PC-3 (cell line): ENCODE measurements around the gene SYPL1.

- RAMPAGE, long total RNA: no peak
These were observed 57.7 kb upstream of the EFCAB10 start for GRCh38 chr7:105638816-105639663.

GRCh38 chr7:105662133-105662349, 80.7 kb upstream of the EFCAB10 start:
- RAMPAGE, long total RNA: no peak

DNA sequence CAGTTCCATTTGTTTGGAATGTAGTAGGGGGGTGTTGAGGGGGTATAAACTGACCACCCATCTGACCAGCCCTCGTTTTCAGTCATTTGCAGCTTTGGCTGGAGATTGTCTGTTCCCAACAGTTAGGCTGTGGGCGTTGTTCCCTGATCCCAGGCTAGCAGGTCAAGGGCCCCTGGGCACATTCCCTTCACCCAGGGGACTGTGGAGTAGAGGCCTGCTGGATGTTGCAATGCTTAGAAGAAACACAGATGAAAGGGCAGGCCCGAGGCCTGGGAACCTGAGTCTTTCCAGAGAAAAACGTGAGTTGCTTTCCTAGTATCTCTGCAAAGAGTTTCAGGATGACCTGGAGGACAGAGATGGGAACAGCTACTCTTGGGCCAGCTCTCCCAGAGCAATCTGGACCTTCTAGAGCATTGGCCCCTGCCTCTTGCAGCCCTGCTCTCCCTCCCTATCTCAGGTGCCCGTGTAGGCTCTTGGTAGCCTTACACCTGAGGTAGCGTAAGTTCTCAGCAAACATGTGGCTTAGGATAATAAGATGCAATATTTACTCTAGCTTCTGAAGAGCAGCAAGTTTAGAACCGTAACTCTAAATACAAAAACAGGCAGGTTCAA, 99.3 kb upstream of the EFCAB10 start:
- RAMPAGE, long total RNA: no peak

- RAMPAGE, long total RNA: no peak
These were observed 68.8 kb downstream of the ATXN7L1 start for GRCh38 chr7:105807449-105808051.

GRCh38 chr7:105877715-105878011, 1.3 kb upstream of the ATXN7L1 start:
- RAMPAGE, long total RNA: no peak

GRCh38 chr7:105990731-105990999, 27.6 kb downstream of the CDHR3 start:
- RAMPAGE, long total RNA: no peak

GRCh38 chr7:106065780-106066318, 46.3 kb downstream of the SYPL1 start:
- RAMPAGE, long total RNA: no peak

DNA sequence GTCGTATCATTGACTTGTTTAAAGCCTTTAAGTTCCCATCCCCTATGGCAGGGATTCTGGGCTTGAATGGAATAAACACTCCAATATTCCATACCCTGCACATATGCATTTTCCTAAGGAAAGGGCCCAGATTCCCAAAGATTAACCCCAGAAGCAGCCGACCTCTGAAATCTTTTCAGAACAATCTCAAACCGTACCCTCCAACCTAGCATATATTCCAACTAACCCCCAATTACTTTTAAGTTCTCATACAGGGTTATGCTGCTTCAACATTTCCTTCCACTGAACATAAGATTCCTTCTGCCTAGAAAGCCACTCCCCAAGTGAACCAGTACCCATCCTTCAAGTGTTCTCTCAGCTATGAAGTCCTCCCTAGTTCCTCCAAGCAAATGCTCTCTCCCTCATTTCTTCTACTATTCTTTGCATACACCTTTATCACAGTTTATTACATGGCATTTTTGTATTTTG, 2.1 kb downstream of the SYPL1 start:
- RAMPAGE, long total RNA: no peak

DNA sequence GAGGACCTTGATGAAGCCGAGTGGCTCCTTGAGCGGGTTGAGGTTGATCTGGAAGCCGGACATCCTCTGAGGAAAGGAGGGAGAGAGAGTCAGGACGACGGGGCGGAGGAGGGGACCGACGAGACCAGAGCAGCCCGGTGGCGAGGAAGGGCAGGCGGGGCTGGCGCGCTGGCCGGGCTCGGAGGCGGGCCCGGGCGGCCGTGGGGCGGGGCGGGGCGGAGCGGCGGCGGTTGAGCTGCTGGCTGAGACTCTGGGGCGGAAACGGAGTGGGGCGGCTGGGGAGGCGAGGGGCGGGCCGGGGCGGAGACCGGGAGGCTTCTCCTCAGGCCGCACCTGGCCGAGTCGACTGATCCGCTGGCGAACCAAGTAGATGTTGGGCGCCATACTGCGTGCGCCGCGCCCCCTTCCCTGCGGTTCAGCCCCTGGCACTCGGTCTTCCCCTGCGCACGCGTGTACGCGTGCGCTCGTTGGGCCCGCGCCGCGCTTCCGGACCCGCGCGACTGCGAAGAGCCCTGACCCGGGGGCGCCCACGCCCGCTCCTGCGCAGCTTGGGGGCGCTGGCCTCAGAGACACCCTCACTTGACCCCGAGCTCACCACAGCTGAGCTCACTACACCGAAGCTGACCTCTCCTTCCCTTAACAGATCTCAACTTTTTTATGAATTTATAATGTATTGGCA, at the start of gene SYPL1:
TSS of gene SYPL1 (minus strand) at position 167 of the 679 bp plus-strand sequence.
- RAMPAGE, long total RNA: start-site peak on the minus strand centred at position 129 of the sequence, 44 bp wide, 45 and 43 reads in 2 replicates

- RAMPAGE, long total RNA: no peak
These were observed 2.7 kb upstream of the SYPL1 start for GRCh38 chr7:106114757-106115288.

DNA sequence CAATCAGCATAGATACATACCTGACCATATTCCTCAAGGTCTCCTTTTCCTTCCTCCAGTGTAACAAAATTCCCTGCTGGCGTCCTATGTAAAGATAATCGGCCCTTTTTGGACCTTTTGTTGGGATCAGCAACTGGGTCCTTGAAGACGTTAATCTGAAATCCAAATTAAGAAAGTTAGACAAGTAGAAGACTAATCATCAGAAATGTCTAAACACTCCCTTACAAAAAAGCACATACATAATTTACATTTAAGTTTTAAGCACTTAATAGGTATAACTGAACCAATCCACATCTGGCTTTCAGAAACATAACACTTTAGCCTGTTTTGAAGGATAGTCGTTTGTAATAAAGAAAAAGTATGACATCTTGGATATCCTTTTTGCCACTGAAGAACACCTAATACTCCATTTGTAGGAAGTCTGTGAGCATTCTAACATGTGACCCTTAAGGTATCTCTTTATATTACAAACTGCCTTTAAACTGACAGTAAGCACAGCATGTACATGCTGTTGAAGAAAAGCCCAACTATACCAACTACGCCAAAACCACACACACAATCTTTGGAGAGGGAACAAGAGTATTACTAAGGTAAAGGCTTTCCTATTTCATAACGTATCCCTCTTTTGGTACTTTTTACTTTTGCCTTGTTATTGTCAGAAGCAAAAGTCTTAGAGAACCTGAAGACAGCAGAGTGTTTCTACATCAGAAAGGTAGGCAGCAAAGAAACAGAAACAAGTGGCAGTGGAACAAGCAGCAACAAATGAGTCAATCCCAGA, 31.6 kb downstream of the NAMPT start:
- RAMPAGE, long total RNA: no peak

DNA sequence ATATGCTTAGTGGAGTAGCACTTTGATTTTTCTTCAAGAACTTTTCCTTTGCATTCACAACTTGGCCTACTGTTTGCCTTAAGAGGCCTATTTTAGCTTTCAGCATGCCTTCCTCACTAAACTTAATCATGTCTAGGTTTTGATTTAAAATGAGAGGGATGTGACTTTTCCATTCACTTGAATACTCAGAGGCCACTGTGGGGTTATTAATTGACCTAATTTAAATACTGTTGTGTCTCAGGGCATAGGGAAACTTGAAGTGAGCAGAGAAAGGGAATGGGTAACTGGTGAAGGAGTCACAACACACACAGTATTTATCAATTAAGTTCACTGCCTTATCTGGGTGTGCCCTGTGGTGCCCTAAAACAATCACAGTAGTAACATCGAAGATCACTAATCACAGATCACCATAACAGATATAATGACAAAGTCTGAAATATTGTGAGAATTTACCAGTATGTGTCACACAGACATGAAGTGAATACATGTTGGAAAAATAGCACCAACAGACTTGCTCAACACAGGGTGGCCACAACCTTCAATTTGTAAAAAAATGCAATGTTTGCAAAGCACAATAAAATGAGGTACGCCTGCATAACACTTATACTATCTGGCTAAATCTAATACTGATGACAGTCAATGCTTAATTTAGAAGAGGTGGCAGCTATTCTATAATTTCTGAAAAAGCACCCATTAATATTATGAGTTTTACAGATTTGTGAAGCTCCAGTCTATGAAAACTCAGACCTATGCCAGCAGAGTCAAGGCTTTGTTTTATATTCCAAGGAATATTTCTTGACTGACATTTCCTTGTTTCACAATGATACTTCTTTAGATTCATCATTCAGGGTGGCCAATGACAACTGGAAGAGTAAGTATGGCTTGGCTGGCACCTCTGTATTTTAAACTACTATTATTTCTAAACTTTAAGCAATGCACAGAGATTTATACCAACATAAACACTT, 24.0 kb downstream of the NAMPT start:
- RAMPAGE, long total RNA: no peak

DNA sequence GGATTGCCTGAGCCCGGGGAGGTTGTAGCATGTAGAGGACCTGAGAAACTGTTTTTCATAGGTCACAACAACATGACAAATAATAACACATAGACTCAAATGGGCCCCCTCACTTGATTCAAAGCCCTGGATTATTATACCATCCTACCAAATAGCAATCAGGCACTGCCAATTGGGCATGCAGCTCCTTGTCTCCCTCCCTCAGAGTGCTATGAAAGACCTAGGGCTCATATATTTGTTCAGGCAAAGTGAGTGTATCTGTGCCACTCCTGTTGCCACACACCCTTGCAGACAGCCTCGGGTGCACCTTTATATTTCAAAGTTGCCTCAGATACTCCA, 2.9 kb upstream of the NAMPT start:
- RAMPAGE, long total RNA: no peak

DNA sequence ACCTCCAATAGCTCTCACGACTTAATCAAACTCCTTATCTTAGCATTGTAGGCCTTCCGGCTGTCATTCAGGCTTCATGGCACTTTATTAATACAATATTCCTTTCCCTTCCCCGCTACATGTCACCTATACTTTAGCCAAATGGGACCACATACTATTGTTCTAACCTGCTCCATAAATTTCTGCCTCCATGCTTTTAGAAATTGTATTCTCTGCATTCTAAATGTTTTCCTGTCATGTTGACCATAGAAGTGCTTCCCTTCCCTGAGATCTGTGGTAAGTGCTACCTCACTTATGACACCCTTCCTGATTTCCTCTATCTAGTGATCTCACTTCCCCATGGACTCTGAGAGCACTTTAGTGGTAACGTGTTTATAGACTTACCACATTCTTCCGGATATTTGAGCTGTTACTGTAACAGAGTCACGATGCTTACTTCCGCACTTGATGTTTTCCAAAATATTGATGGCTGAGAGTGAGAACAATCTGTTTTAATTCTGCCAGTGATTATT, 59.9 kb upstream of the NAMPT start:
- RAMPAGE, long total RNA: no peak

DNA sequence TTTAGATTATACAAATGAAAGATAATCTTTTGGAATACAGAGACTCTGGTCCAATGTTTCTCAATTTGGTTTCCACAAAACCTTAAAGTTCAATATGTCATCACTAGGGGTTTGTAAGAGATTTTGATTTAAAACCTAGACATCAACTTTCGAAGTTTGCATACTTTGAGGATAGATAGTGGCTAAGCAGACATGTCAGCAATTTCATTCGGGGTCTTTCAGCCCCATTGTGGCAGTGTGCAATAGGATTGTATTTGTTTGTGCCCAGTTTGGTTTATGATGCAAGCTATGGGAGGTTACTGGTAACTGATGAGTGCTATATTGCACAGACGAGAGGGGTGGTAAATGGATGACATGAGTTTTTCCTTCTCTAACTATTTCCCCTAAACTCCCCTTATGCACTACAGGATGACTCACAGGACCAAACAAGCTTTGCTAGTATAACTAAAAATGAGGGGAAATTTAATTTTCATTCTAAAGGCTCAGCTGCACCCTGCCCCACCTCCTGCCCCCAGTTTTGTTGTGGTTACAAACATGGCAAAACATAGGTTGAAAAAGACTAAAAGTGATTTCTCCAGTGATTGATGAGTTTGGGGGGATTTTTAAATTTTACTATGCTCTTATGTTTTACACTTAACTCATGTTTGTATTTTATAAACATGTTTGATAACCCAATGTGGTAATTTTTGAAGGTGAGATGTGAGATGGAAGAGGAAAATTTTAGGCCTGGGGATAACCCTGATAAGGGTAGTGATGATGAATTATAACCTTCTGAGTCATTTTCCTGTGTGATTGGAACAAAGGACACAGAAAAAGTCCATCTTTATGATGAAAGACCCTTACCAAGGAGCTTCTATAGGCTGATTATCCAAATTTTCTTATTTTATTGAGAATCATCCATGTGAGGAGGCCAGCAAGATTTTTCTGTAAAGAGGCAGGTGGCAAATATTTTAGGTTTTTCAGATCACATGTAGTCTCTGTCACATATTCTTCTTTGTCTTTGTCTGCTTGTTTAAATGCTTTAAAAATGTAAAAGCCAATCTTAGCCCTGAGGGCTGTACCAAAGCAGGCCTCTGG, 60.8 kb upstream of the NAMPT start:
- RAMPAGE, long total RNA: no peak

GRCh38 chr7:106346519-106347089, 61.8 kb upstream of the NAMPT start:
- RAMPAGE, long total RNA: no peak

GRCh38 chr7:106418010-106418808, 133.4 kb upstream of the NAMPT start:
- RAMPAGE, long total RNA: no peak

DNA sequence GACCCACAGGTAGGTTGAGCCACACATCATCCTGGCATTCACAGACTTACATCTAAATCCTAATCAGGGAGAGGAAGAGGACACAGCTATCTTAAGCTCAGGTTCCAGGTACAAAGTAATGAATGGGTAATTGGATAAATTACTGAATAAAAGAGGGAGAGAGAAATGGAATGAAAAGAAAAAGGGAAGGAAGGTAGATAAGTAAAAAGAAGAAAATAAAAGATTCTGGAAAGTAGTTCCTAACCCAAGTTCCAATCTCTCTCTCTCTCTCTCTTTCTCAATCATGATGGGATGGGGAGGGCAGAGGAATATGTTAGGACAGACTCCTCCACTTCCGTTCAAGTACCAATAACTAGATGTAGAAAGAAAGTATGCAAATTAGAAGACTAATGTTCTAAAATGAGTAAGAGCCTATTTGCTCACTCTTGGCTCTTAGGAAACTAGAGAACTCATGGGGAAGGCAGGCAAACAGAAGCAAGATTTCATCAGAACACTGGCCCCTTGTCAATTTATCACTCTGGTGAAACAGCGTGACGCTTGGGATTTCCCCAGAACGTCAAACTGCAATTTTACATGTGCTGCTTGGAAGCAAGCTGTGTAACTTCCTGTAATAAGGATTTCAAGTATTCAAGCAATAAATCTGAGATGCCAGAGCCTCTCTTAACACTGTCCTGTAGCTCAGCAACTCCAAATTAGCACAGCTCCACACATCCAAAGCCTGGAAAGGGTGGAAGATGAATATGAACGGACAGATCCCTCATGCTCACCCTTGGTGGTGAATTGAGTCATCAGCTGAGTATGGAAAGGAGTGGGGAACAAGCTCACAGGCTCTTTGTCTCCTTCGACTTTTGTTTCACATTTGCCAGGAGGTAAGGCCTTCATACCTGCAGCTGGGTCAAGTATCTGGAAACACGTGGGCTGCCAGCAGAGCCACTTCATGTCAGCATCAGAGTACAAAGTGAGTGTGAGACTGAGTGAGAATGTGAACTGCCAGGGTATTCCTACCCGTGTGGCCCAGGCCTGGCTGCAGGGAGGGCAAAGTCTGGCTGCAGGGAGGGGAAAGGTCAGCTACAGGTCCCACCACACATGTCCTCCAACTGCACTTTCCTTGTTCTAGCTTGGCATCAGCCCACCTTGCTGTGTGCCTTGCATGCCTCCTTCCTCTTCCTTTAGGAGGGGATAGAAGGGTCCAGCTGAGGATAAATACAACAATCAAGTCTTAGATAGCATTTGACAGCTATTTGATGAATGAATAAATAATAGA, 140.3 kb upstream of the NAMPT start:
- RAMPAGE, long total RNA: no peak

- RAMPAGE, long total RNA: no peak
These were observed 118.2 kb downstream of the CCDC71L start for GRCh38 chr7:106542352-106543467.

DNA sequence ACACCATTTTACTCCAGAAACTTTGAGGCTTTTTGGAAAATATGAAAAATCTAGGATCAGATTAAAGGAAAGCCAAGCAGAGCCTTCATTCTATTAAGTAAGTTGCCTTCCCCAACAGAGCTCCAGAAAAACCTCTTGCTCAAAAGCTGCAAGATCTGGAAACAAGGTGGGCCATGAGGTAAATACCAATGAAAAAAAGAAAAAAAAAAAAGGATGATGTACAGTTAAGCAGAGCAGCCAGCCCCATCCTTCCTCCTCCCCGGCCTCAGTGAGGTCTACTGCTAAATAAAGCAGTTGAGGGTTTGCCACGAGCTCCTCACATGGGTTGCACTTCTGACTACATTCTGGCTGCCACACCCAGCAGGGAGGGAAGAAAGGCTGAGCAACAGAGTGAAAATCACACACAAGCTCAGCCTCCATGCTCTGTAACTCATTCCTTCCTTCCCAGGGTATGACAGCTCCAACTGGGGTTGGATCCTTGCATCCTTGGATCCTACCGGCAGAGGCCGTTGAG, 53.2 kb upstream of the PIK3CG start:
- RAMPAGE, long total RNA: no peak